H9 (cell line): Measurements from ENCODE around the genes PPP1R9B and TMEM92.

DNA sequence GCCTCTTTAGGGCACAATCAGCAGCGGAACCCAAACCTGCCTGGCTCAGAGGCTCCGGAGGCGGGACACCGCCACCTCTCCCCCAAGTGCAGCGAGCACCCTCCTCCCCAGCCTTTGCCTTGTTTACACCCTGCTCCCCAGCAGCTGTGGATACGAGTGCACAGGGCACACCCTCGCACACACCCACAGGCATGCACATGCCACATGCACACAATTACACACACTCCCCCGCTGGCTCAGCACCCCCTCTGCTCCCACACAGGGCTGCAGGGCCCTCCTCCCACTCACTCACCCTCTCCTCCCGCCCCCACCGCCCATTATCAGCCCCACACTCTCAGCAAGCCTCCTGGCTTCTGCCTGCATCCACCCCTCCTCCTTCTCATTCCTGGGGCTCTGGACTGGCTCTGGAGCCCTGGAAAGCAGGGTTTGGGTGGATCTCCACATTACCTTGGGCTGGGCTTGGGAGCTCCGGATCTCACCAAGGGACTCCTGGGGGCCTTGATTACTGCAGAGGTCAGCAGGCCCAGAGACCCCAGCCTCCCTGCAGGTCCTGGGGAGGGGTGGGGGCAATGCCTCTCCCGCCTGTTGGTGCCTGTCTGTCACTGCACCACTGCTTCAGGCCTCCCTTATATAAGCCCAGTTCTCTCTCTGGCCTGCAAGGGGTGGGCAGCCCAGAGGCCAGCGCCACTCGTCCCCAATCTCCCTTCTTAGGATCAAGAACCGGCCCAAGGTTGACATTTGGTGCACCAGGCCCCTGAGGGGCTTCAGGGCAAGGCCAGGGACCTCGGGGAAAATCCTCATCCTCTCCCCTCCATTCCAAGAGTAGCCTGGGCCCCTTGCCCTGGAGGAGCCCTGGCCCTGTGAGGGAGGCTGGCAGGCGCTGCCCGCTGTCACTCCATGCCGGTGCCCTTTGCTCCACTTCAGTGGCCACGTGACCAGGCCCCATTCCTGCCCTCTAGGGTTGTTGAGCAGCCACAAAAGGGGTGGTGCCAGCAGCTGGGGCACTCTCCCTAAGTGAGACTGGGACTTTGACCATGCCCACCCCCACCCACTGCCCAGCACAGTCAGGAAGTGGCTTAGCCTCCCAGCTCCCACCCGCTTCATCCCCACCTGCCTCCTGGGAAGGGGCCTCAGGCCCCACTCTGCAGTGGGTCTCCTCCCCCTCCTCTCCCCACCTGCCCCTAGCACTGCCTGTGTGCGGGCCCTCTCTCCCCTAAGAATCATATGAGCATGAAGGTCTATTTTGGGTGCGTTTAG, 6.7 kb downstream of the PDK2 start:
- PRO-cap = no peak

DNA sequence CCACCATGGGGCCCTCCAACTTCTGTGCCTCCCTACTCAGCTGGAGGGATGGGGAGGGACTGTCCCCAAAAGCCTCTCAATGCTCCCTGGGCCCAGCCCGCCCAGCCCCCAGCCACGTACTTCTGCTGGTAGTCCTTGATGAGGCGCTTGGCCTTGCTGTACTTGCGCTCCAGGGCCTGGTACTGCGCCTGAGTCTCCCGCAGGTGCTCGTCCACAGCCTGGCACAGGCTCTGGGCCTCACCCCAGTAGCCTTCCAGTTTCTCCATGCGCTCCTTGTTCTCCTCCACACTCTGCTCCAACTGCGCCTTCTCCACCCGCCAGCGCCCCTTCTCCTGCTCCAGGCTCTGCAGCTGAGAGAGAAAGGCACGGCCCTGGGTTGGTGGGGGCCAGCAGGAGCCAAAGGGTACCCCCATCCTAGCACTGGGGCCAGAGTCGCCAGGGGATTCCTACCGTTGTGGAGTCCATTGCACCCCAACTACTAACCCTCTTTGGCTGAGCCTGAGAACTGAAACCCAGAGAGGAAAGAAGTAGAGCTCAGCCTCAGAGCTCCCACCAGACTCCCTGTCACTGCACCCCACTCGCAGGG, 6.0 kb upstream of the SAMD14 start:
- PRO-cap = no peak

GRCh38 chr17:50150651-50151347, at the start of gene PPP1R9B:
PPP1R9B (minus strand) TSS chr17:50150677.
- PRO-cap = bidirectional peak, plus-strand start at chr17:50151274, minus-strand start at chr17:50151088

GRCh38 chr17:50254159-50254436, 20.2 kb upstream of the TMEM92 start:
- PRO-cap = no peak

- PRO-cap = unidirectional peak, plus-strand start at chr17:50274474
Measured at GRCh38 chr17:50274227-50275010, at the start of gene TMEM92. TMEM92 (plus strand) TSS chr17:50274466.

DNA sequence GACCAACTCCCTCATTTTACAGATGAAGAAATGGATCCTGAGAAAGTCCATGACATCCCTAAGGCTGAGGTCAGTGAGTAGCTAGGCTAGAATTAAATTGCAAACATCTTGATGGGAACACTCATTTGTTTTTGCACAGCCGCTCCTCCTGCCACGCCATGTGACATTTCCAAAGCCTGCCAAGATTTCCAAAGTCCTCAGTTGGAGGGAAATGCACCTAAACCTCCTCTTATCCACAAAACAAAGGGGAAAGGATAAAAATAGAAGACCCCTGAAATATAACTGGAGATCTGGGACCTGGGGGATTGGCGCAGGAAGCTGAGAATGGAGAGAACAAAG, 15.0 kb downstream of the TMEM92 start:
- PRO-cap = no peak

DNA sequence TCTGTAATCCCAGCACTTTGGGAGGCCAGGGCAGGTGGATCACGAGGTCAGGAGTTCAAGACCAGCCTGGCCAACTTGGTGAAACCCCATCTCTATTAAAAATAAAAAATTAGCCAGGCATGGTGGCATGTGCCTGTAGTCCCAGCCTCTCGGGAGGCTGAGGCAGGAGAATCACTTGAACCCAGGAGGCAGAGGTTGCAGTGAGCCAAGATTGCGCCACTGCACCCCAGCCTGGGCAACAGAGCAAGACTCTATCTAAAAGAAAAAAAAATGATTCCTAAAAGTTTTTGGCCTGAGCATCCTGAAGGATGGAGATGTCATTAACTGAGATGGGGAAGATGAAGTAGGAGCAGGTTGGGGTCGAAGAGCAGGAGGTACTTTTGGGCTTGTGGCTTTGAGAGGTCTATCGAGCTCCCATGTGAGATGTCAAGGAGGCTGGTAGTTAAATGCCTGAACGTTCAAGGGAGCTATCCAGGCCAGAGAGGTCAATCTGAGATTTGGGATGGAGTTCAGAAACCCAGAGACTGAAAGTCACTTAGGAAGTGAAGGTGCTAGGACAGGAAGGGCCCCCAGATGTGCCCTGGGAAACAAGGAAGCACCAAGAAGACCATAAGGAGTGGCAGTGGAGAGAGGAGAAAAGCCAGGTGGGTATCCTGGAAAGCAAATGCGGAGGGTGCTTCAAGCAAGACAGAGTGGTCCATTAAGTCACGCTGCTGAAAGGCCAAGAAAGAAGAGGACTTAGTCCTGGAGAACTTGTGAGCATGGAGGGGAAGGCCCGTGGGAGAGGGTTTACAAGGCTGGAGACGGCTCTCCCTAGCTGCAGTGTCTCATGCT, 5.7 kb downstream of the XYLT2 start:
- PRO-cap = no peak

DNA sequence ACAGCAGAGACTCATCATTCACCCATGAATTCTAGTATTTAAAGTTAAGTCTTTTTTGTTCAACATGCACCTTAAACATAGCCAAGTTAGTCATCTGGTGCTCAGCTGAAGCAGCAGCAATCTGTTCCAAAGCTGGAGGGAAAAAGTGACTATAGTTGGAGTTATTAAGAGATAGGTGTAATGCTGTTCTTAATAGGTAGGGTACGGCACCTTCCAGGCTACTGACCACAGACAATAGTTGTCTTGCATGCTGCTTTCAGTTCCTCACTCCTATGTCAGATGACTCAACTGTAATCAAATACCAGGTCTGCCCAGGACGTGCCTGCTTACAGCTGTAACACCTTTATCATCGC, 6.0 kb downstream of the LRRC59 start:
- PRO-cap = no peak

DNA sequence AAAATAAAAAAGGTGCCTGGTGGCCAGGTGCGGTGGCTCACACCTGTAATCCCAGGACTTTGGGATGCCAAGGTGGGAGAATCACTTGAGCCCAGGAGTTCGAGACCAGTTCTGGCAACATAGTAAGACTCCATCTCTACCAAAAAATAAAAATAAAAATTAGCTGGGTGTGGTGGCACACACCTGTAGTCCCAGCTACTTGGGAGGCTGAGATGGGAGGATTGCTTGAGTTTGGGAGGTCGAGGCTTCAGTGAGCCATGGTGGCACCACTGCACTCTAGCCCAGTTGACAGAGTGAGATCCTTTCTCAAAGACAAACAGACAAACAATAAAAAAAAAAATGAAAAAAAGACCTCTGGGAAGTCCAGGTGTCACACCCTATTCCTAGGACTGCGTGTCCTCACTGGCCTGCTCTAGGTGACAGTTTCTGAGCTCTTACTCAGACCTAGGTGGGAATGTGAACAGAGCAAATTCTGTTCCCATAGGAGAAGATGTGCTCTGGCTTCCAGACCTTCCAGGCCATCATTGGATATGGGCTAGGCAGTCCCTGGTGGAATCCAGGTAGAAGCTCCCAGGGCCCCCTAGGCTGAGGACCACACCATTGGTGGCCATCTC, 11.8 kb downstream of the CHAD start:
- PRO-cap = no peak

DNA sequence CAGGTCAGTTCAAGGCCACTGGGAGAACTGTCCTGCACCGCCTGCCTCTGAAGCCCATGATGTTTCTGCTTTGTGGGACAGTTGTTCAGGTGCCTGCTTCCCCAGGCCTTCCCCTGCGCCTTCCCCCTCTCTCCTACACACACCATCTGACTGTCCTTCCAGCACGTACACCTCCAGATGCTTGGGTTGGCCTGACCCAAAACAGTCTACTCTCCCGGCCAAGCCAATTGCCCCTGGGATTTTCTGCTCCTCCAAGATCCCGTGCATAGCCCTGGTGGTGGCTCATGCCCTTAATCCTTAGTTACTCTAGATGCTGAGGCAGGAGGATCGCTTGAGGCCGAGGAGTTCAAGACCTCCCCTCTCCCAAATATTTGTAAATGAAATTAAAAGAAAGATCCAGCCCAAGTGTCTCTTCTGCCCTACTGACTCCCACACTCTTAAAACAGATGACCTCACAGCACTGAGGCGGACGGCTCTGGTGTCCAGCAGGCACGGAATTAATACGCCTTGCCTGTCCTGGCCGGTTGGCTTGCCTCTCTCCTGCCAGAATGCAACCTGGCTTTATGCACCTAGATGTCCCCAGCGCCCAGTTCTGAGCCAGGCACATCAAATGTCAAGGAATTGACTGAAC, 556 bp upstream of the RSAD1 start:
- PRO-cap = unidirectional peak, plus-strand start at position 469 of the sequence

DNA sequence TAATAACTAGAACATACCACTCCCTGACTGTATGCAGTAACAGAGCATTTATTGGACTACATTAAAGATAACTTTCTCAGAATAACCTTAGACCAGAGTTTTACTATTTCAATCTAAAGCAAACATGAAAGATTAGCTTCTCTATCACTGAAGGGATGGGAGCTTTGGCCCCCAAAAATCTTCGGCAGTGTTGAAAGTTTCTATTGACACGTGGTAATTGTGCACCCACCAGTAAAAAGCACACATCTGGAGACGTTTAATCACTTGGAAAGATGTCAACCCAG, 5.1 kb downstream of the MYCBPAP start:
- PRO-cap = no peak

- PRO-cap = no peak
Measured at GRCh38 chr17:50518512-50519219, 10.4 kb downstream of the MYCBPAP start.

DNA sequence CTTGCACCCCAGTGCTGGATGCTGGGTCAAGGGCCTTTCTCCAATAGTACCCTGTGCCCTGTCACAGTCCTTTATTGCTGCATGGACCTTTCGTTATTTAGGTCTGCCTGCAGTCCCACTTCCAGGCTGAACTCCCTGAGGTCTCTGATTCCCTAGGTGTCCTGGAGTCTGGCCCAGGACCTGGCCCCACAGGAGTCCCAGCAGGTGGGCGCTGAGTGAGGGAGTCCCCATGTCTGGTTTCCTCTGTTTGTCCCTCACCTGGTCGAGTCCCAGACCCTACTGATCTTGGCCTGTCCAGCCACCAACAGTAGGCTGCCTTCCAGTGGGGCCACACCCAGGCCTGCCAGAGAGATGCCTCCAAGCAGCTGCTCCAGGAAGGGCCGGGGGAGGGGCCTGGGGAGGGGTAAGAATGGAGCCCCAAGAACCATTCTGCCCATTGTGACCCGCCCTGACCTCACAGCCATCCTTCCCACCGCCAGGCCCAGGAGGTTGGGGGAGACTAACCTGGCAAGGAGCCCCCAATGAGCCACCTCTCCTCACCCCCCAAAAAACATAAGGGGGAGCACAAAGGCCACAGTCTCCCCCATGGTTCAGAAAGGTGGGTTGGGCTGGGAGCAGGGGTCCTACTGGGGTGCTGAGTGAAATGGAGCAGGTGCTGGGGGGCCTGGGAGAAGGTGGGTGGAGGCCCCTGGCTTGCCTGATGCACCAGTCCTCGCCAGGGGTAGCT, 753 bp downstream of the SPATA20 start:
- PRO-cap = no peak

GRCh38 chr17:50554105-50554475, 6.4 kb upstream of the CACNA1G start:
- PRO-cap = no peak

GRCh38 chr17:50558683-50559176, 1.8 kb upstream of the CACNA1G start:
- PRO-cap = bidirectional peak, plus-strand start at chr17:50559023, minus-strand start at chr17:50558909

- PRO-cap = no peak
Measured at GRCh38 chr17:50656757-50657372, 22.2 kb downstream of the ABCC3 start.

GRCh38 chr17:50672989-50673644, 34.6 kb downstream of the ANKRD40 start:
- PRO-cap = no peak

- PRO-cap = no peak
Measured at GRCh38 chr17:50686218-50687126, 21.2 kb downstream of the ANKRD40 start.

- PRO-cap = no peak
Measured at GRCh38 chr17:50691330-50692234, 16.1 kb downstream of the ANKRD40 start.

- PRO-cap = no peak
Measured at GRCh38 chr17:50695312-50696282, 12.1 kb downstream of the ANKRD40 start.